Right ventricle myocardium (tissue), 1 donor: ENCODE results near the genes TMEM176A, KCNH2, ABCB8, CHPF2 and SMARCD3.

DNA sequence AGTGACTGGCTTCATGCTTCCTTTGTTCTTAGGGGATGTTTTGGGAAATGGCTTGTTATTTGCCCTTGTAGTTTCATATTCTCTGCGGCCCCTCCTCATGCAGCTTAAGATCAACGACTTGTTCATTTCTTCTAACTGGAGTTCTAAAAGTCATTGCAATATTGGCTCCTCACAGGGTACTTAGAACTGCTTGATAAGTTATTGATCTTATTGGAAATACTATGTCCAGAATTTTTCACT is 8.5 kb upstream of the GIMAP2 start:
- PRO-cap, 2 experiments = no peak in any of the 2 experiments

DNA sequence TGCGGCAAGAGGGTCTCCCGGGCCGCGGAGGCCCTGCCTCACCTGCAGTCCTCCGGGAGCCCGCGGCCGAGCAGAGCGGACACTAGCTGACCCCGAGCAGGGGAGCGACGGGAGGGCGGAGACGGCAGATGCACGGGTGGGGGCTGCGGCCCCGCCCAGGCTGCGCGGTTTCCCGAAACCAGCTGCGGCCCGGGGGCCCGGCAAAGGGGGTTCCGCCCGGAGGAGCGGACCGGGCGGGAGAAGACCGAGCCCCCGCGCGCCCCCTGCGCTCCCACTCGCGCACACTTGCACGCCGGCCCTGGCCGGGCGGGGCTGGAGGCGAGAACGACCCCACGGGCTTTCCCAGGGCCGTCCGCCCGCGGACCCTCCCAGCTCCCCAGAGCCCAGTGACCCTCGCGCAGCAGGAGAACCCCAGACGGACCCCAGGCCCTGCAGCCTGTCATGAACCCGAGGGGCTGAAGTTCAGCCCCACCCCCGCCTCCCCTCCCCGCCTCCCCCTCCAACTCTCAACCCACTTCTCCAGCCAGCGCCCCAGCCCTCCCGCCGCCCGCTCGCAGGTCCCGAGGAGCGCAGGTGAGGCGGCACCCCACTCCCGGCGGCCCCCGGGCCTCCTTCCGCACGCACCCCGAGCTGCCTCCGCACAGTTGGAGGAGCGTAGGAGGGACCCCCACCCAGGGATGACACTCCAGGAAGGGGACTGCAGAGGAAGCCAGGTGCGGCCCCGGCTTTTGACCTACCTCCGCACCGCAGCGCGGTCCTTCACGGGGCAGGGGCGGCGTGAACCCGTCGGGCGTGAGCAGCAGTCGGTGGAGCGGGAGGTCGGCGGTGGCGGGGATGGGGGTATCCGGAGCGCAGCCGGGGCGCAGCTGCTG is at the start of gene TMEM176A:
TMEM176A (plus strand) TSS at position 514 of the 872 bp plus-strand sequence.
- PRO-cap, 2 experiments = peak in 2 of 2 experiments; most common plus-strand start position 203 of the sequence (in 2); most common minus-strand start position 109 of the sequence (in 2)

DNA sequence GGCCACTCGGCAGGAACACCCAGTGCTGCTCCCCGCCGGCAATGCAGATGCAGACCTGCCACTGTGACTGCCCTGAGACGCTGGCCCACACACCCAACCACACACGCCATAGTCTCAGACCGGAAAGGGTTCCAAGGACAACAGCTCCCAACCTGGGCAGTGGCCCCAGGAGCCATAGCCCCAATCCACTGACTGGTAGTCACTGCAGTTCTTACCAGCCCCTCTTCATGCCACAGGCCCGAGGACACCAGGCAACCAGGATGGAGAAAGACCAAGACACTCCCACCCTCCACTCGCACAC is 25.1 kb downstream of the KCNH2 start:
- PRO-cap, 2 experiments = no peak in any of the 2 experiments

GRCh38 chr7:150978078-150978609 is at the start of gene KCNH2:
TSS of gene KCNH2 (minus strand) at chr7:150978321.
- PRO-cap, 2 experiments = peak in 2 of 2 experiments; most common plus-strand start chr7:150978521 (in 2); most common minus-strand start chr7:150978260 (in 1)

- PRO-cap, 2 experiments = no peak in any of the 2 experiments
Measured at GRCh38 chr7:151017442-151018084, 6.7 kb downstream of the ATG9B start.

- PRO-cap, 2 experiments = peak in 2 of 2 experiments; most common plus-strand start chr7:151028452 (in 2); most common minus-strand start chr7:151028682 (in 2)
Measured at GRCh38 chr7:151028369-151029067, at the start of gene ABCB8. TSS of gene ABCB8 (plus strand) at chr7:151028450.

DNA sequence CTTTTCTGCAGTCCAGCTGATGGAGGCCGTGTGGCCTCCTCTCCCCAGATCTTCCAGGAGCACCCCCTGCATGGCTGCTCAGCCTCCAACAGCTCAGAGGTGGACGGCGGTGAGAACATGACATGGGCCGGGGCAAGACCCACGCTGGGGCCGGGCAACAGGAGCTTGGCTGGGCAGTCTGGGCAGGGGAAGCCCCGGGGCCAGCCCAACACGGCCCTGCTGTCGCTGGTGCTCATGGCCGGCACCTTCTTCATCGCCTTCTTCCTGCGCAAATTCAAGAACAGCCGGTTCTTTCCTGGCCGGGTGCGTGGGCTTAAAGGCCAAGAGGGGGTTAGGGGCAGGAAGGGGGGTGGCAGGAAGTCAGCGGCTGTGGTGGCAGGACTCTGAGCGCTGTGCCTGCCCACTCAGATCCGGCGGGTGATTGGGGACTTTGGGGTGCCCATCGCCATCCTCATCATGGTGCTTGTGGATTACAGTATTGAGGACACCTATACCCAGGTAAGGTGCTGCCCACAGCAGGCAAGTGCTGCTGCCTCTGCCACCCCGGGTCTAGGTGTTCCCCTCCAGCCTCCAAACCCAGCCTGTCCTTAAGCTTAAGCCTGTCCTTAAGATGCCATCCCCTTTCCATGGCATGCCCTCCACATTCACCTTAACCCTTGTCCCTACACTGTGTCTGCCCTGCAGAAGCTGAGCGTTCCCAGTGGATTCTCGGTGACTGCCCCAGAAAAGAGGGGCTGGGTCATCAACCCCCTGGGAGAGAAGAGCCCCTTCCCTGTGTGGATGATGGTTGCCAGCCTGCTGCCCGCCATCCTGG is 6.4 kb downstream of the FASTK start:
- PRO-cap, 2 experiments = no peak in any of the 2 experiments

- PRO-cap, 2 experiments = no peak in any of the 2 experiments
Measured at GRCh38 chr7:151079934-151080690, 497 bp downstream of the FASTK start.

DNA sequence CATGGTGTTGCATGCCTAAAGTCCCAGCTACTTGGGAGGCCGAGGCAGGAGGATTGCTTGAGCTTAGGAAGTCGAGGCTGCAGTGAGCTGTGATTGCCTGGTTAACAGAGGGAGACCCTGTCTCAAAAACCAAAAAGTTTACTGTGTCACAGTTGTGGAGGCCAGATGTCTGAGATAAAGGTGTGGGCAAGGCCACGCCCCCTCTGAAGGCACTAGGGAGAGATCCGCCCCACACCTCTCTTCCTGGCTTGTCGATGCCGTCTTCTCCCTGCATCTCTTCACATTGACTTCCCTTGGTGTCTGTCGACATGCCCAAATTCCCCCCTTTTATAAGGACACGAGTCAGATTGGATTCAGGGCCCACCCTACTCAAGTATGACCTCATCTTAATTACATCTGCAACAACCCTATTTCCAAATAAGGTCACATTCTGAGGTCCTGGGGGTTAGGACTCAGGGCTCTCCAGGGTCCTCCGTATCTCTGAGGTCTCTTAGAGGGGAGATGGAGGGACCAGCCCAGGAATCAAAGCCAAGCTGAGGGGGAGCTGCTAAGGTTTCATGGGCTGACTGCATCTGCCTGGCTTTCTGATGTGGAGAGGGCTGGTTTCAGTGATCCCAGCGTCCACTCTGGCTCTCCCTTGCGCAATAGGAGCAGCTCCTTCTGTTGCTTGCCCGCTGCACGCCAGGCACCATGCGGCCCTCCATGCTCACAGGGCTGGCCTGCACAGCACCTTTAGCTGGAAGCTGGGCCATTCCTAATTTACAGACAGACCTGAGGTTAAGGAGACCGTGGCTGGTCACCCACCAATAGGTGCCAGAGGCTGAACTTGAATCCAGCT is 23.2 kb downstream of the AGAP3 start:
- PRO-cap, 2 experiments = peak in 2 of 2 experiments; most common minus-strand start position 302 of the sequence (in 2)

- PRO-cap, 2 experiments = no peak in any of the 2 experiments
Measured at GRCh38 chr7:151113260-151114273, 27.3 kb downstream of the AGAP3 start.

DNA sequence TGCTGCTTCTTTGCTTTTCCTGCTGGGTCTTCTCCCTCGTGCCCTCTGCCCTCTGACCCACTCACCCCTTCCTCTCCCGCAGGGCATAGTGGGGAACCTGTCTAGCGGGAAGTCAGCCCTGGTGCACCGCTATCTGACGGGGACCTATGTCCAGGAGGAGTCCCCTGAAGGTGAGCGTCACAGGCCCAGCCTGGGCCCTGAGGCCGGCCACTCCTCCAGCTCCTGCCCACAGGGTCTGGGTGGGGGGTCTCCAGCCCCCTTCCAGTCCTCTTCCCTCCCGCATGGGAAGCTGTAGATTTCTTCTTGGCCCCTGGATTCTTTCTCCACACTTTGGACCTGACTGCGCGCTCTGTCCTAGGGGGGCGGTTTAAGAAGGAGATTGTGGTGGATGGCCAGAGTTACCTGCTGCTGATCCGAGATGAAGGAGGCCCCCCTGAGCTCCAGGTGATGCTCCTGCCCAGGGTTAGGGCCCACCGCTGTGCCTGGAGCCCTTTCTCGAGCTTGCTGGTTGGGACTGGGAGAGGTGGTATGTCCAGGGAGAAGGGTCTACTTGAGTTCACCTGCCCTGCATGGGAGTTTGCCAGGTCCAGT is 30.8 kb downstream of the AGAP3 start:
- PRO-cap, 2 experiments = no peak in any of the 2 experiments

GRCh38 chr7:151125146-151125758 is 39.0 kb downstream of the AGAP3 start:
- PRO-cap, 2 experiments = no peak in any of the 2 experiments

- PRO-cap, 2 experiments = peak in 2 of 2 experiments; most common plus-strand start chr7:151232499 (in 2); most common minus-strand start chr7:151232412 (in 2)
Measured at GRCh38 chr7:151232307-151232642, at the start of gene CHPF2. TSS of gene CHPF2 (plus strand) at chr7:151232483.

- PRO-cap, 2 experiments = no peak in any of the 2 experiments
Measured at GRCh38 chr7:151237495-151238519, 5.5 kb downstream of the CHPF2 start.

DNA sequence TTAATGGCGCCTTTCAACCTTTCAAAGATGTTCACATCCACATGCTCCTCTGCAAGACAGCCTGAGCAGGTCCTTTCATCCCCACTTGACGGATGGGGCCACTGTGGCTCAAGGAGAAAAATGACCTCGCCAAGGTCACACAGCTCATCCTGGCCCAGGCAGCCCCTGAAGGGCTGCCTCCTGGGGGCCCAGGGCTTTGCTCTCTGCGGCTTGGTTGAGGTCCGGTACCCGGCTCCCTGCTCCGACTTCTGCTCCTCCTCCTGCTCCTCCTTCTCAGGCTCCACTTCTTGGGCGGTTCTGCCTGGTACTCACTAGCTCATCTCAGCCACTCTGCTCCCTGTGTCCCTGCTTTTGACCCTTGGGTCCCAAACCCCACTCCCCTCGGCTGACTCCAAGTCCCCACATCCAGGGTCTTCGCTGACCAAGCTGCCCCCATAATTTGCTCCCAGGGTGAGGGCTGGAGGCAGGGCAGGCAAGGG is 2.5 kb downstream of the SMARCD3 start:
- PRO-cap, 2 experiments = no peak in any of the 2 experiments

- PRO-cap, 2 experiments = no peak in any of the 2 experiments
Measured at GRCh38 chr7:151246476-151246902, 2.0 kb downstream of the SMARCD3 start.

GRCh38 chr7:151248494-151249014 is at the start of gene SMARCD3:
TSS of gene SMARCD3 (minus strand) at chr7:151248694.
- PRO-cap, 2 experiments = peak in 2 of 2 experiments; most common plus-strand start chr7:151248892 (in 2); most common minus-strand start chr7:151248780 (in 2)

- PRO-cap, 2 experiments = no peak in any of the 2 experiments
Measured at GRCh38 chr7:151485170-151486239, 34.2 kb downstream of the RHEB start.

- PRO-cap, 2 experiments = no peak in any of the 2 experiments
Measured at GRCh38 chr7:151498555-151499102, 21.1 kb downstream of the RHEB start.

DNA sequence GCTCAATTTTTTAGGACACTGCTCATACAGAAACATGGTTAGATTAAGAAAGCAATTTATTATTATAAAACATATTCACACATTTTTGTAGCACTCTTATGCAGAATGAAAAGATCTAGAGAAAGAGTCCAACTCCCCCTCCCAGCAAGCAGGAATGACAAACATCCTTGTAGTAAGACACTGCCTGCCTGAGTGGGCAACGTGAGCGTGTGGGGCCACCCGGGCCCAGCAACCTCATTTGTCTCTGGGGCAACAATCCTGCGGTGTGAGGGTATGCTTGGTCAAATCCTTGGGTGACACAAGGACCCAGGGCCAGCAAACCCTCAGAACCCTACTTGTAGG is 10.8 kb downstream of the RHEB start:
- PRO-cap, 2 experiments = no peak in any of the 2 experiments